ENCODE measurements around the gene AGMO.

DNA sequence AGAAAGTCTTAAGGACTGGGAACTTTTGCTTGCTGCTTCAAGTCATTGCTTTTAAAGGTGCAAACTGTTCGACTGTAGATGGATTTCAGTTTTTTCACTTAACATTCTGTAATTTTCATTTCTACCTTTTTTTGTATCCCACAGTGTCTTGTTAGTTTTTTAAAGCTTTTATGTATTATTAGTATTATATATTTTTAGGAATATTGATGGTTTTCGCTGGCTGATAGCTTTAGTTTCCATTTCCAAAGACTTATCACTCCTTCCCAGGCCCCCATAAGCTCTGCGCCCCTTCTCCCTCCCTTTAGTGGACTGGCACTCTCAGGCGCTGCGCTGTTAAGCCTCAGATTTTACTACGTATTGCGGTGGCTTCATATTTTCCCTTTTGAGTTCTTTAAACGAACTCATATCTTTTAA, 2.4 kb upstream of the ETV1 start:
- PRO-cap: no peak

DNA sequence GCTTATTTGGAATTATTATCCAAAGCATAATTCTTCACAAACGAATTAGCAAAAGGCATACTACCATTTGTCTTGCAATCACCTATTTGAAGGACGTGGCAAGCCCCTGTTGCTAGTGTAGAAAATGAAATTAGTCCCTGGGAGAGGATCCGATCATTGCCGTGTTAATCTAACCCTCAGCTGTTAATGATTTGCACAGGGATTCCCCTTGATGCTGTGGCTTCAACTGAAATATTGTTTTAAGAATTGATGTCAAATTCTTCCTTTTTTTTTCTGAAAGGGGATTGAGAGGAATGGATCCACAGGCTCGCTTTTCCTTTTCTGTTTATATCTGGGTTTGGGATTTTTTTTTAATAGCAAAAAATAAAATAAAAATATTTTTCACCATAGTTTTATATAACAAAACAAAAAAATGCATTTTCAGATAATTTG, 4.5 kb downstream of the AGMO start:
- PRO-cap: bidirectional peak, plus-strand start at position 265 of the sequence, minus-strand start at position 125 of the sequence

DNA sequence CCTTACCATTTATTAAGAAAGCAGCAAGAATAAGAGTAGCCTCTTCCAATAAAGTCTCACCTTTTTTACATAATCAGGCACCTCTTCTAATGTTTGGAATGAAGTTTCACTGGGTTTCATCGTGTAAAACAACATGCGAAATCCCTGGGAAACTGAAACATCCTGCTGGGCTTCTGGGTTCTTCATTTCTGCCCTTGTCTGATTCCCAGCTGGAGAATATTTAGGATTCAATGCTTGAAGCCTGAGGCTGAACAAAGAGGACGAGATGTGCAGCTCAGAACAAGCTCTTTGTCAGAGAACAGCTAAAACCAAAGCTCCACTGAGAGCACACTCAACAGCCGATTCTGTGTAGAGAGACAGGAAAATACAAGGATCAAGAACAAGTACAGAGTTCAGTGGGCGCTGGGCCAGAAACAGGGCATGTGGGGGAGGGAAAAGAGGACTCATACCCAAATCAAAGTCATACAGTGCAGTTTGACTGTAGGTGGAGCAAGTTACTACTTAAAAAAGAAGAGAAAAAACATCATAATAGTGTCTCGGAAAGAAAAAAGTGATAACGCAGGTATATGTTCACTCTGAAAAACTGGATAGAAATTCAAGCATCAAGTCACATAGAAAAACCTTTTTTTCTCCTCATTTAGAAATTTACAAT, at the start of gene AGMO:
Gene AGMO (minus strand): TSS at position 356 of the 652 bp plus-strand sequence.
- PRO-cap: unidirectional peak, minus-strand start at position 321 of the sequence; unidirectional peak, minus-strand start at position 348 of the sequence

- PRO-cap: no peak
Observed at GRCh38 chr7:15683950-15684415, 2.5 kb downstream of the MEOX2 start.

- PRO-cap: no peak
Observed at GRCh38 chr7:16066945-16067489, 354.3 kb downstream of the CRPPA start.

- PRO-cap: no peak
Observed at GRCh38 chr7:16067664-16068196, 353.6 kb downstream of the CRPPA start.

DNA sequence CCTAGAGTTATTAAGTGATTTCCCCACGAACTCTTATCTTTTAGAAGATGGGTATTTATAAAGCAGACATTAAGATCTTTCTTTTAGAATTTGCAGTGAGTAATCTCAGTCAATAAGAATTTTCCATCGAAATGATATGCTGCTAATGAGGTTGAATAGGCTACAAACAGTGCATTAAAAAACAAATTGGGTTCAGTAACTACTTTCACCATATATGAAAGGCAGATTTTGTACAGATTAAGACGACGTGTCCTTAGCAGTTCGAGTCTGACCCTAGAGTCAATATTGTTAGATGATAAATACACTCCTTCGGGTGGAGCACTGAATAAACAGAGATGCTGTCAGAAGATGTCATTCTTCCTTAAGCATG, 5.7 kb upstream of the AGR2 start:
- PRO-cap: no peak

- PRO-cap: no peak
Observed at GRCh38 chr7:17085319-17085682, 203.5 kb upstream of the AGR3 start.

GRCh38 chr7:17299406-17299779, 941 bp downstream of the AHR start:
- PRO-cap: bidirectional peak, plus-strand start at chr7:17299457, minus-strand start at chr7:17299320; unidirectional peak, plus-strand start at chr7:17299697

DNA sequence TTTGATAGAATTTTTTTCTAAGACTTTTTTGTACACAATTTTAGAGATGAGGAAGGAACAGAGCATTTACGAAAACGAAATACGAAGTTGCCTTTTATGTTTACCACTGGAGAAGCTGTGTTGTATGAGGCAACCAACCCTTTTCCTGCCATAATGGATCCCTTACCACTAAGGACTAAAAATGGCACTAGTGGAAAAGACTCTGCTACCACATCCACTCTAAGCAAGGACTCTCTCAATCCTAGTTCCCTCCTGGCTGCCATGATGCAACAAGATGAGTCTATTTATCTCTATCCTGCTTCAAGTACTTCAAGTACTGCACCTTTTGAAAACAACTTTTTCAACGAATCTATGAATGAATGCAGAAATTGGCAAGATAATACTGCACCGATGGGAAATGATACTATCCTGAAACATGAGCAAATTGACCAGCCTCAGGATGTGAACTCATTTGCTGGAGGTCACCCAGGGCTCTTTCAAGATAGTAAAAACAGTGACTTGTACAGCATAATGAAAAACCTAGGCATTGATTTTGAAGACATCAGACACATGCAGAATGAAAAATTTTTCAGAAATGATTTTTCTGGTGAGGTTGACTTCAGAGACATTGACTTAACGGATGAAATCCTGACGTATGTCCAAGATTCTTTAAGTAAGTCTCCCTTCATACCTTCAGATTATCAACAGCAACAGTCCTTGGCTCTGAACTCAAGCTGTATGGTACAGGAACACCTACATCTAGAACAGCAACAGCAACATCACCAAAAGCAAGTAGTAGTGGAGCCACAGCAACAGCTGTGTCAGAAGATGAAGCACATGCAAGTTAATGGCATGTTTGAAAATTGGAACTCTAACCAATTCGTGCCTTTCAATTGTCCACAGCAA, 40.7 kb downstream of the AHR start:
- PRO-cap: no peak

DNA sequence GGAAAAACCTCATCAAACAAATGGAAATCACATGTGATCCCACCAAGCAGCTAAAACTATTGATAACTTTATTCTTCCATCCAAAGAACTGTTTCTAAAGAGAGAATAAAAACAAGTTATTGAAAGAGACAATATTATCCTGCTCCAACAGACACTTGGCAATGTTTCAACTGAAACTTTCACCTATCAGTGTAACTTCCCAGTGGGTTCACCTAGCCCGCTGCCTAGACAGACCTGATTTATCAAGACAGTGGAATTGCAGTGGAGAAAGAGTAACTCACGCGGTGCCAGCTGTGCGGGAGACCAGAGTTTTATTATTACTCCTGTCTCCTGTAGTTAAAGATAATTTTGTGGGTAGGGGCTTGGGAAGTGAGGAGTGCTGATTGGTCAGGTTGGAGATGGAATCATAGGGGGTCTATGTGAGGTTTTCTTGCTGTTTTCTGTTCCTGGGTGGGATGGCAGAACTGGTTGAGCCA, 199.8 kb downstream of the AHR start:
- PRO-cap: no peak

- PRO-cap: no peak
Observed at GRCh38 chr7:17618329-17619103, 320.1 kb downstream of the AHR start.

DNA sequence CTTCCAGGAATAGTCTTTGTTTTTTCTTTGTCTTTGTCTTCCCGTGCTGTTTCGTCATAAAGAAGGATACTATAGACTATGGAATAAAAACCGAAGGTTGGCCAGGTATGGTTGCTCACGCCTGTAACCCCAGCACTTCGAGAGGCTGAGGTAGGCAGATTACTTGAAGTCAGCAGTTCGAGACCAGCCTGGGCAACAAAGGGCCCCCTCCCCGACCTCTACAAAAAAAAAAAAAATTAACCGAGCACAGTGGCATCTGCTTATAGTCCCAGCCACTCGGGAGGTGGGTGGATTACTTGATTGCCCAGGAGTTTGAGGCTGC, 211.3 kb downstream of the SNX13 start:
- PRO-cap: no peak

GRCh38 chr7:18178032-18178830, 150.6 kb upstream of the PRPS1L1 start:
- PRO-cap: bidirectional peak, plus-strand start at chr7:18178469, minus-strand start at chr7:18178312; bidirectional peak, plus-strand start at chr7:18178551, minus-strand start at chr7:18178570

- PRO-cap: no peak
Observed at GRCh38 chr7:18201249-18201712, 173.6 kb upstream of the PRPS1L1 start.

GRCh38 chr7:18509548-18510134, 14.1 kb downstream of the HDAC9 start:
- PRO-cap: bidirectional peak, plus-strand start at chr7:18509756, minus-strand start at chr7:18509656; bidirectional peak, plus-strand start at chr7:18510145, minus-strand start at chr7:18509877

GRCh38 chr7:18520712-18521241, 25.2 kb downstream of the HDAC9 start:
- PRO-cap: no peak

DNA sequence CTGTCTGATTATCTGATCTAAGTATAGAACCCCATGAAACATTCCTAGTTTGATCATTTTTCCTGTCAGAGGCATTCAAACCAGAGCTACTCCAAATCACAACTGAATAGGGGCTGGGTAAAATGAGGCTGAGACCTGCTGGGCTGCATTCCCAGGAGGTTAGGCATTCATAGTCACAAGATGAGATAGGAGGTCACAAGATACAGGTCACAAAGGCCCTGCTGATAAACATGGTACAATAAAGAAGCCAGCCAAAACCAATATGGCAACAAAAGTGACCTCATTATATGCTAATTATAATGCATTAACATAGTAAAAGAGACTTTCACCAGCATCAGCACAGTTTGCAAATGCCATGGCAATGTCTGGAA, 37.4 kb downstream of the TWIST1 start:
- PRO-cap: no peak

- PRO-cap: no peak
Observed at GRCh38 chr7:20125001-20125595, 92.1 kb downstream of the MACC1 start.

- PRO-cap: no peak
Observed at GRCh38 chr7:20402227-20402620, 71.5 kb downstream of the ITGB8 start.

Data from Calu3 (cell line).